ENCODE measurements around the genes ROR1 and UBE2U.

DNA sequence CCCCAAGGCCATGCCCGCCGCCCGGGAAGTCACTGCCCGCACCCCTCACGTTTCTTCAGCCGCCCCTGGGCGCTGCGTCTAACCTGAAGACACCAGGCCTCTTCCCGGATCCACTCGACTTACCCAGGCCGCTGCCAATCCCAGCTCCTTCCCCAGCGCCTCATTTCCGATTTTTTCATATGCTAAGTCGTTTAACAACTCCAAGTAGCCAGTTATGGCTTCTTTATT, 911 bp upstream of the FOXD3 start:
- RRBS = 30% methylated on average over 5 of the region's 14 CpGs

GRCh38 chr1:63323116-63323961, 972 bp downstream of the FOXD3 start:
- RRBS = 20% methylated on average over 41 of the region's 104 CpGs

DNA sequence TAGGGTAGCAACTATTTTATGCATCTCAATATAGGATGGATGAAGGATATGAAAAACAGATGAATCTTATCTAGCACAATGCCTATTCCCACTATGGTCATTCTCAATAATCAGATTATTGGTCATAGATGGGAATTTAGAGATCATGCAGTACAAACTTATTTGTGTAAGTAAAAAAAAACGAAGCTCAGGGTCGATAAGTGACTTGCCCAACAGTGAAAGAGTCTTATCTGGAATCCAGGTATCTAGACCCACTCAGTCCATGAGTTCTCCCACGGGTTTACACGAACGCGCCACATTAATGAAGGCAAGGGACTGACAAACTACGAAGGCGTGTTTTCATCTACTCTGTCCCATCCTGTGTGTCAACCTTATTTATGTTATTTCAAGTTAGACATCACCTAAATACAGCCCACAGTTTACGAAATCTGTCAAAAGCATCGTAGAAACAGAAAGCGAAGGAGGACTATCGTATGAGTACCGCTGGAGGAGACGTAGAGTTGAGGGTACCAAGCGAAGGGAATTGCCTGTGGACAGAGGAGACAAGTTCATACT, 475 bp downstream of the ITGB3BP start:
- RRBS = no CpG with 5 or more reads among the region's 15 CpGs

DNA sequence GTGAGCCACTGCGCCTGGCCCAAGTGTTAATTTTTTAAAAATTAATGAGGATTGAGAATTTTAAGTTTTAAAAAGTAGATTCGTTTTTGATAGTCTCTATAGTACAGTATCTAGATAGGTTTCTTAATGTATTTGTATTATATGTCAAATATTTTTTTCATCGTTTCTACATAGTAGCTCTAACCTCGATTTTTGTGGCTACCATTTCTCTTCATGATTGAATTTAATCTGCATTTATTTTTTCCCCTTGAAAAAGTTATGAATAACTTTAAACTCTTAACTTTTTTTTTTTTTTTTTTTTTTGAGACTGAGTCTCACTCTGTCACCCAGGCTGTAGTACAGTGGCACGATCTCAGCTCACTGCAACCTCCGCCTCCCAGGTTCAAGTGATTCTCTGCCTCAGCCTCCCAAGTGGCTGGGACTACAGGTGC, 33.0 kb upstream of the PGM1 start:
- RRBS = no CpG with 5 or more reads among the region's 6 CpGs

GRCh38 chr1:63773590-63774699, at the start of gene ROR1:
Gene ROR1 (plus strand): TSS chr1:63774017.
- RRBS = 14% methylated on average over 51 of the region's 118 CpGs

DNA sequence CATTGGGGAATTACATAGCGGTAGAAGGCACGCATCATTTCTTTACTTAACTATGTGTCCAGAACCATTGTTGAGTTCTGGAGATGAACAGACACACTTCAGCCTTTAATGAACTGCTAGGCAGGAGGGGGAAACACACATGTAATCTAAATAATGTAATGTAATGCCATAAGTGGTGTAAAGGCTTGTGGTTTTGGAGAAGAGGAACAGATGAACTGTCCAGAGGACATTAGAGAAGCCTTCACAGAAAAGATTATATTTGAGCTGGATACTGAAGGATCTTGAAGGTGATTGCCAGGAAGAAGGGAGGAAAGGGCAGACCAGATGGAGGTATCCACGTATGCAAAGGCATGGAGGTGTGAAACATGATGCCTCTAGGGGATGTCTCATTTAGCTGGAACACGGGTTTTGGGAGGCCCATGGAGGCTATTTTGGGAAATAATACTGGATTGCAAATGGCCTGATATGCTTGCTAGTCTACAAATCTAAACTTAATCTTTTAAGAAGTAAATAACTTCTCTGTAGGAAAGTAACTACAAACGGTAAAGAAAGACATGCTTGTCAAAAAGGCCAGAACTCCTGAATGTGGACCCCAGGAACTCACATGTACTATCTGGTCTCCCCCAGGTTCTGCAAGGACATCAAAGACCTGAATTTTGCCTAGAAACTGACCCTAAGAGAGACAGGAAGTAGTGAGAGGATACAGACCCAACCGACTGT, 36.7 kb downstream of the ROR1 start:
- RRBS = no CpG with 5 or more reads among the region's 6 CpGs

GRCh38 chr1:63913723-63914542, 140.1 kb downstream of the ROR1 start:
- RRBS = no CpG with 5 or more reads among the region's 10 CpGs

- RRBS = no CpG with 5 or more reads among the region's 2 CpGs
These were observed 154.8 kb downstream of the ROR1 start for GRCh38 chr1:63928687-63928955.

DNA sequence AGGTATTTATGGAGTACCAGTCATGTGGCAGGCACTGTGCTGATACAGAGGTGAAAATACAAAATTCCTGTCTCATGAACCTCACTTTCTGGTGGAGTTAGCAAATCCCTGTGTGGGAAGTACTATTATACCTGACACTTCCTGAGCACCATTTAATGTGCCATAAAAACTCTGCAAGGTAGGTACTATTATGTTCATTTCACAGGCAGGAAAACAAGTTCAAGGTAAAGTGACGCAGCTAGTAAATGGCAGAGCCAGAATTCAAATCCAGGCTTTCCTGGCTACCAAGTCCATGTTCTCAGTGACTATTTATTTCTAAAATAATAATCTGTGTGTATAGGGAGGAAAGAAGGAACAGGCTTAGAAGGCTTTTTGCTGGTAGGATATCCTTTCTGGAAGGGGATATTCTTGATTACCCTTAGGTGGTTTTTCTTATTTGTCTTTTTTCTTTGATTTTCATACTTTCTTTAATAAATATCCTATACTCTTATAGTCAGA, 182.0 kb upstream of the UBE2U start:
- RRBS = no CpG with 5 or more reads among the region's 1 CpG

DNA sequence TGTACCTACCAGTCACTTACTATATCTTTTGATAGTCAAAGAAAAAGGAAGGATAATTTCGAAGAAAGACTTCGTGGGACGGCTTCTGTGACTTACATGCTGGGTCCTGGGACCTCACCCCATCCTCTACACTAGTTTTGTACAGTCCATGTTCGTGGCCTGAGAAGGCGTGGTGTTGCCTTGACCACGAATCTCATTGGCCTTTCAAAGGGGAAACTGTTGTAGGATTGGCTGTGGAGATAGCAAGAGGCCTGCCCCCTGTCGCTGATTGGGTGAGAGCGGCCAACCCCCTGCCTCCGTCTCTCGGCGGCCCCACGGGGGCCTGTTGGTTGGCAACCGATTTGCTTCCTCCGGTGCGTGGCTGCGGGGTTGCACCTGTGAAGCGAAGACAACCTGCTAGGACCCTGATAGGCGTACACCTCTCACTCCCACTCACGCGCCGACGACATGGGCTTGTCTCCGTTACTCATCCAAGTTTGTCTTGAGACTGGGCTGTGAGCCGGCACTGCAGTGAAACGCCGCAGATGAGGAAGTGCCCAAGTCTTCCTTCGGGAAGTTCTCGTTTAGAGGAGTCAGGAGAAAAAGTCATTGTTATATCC, at the start of gene UBE2U:
Gene UBE2U, plus strand, starts transcription at position 335 of the 599 bp plus-strand sequence.
- RRBS = no CpG with 5 or more reads among the region's 28 CpGs

DNA sequence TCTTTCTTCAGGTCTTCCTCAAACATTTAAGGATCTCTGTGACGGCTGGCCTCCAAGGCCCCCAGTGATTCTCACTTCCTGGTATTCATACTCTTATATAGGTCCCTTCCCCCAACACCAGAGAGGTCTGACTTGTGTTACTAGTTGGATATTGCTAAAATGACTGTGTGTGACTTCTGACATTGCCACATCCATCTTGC, 116.9 kb downstream of the UBE2U start:
- RRBS = no CpG with 5 or more reads among the region's 1 CpG

DNA sequence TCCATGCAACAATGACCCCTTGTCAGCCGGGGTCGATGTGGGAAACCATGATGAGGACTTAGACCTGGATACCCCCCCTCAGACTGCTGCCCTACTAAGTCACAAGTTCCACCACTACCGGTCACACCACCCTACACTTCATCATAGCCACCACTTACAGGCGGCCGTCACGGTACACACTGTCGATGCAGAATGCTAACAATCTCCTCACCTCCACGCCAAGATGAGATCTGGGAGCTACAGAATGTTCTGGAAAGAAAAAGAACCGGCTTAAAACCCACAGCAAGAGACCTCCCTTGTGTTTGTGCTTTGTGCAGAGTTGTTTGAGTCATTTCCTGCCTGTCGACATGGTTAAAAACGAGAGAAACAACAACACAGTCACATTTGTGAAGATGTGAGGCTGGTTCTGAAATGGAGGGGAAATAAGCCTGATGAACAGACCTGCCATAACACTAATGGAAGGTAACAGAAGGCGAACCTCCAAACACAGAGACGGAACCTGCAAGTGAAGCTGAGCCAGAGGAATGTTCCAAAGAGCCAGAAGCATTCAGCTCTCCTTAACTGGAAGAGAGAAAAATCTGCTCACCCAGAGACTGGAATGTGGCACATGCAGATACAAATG, 53.4 kb upstream of the RAVER2 start:
- RRBS = 33% methylated on average over 3 of the region's 13 CpGs

DNA sequence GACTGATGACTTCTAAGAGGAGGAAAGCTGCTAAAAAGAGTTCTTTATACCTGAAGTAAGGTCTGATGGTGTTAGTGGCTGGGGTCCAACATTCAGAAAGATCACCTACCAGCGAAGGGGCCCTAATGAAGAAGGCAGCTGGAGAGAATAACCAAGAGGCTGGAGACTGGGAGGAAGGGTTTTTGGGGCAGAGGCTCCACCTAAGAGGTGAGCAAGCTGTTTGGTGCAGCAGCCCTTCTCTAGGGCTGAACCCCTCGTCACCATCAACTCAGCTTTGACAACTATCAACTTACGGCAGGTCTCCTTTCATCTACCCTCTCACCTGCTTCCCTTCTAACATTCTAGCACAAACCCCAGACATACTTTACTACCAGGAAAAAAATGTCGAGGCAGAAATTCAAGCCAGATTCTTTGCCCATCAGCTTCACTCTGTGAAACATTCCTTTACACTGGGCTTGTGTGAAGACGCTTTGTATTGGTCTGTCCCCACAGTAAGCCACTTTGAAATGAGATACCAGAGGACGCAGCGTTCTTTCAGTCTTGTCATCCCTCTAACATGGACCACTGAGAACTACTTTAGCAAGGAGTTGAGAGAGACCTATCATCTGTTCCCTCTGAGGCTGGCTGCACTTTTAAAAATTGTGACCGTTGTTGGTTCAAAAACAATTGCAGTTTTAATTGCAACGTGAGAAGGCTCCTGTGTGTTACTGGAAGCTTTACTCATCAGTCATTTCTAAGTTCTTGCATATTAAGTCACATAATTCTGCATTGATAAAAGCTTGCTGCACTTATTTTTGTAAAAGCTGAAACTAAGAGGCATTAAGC, 84.7 kb downstream of the RAVER2 start:
- RRBS = no CpG with 5 or more reads among the region's 9 CpGs

- RRBS = no CpG with 5 or more reads among the region's 7 CpGs
These were observed 99.7 kb downstream of the RAVER2 start for GRCh38 chr1:64844623-64845021.

DNA sequence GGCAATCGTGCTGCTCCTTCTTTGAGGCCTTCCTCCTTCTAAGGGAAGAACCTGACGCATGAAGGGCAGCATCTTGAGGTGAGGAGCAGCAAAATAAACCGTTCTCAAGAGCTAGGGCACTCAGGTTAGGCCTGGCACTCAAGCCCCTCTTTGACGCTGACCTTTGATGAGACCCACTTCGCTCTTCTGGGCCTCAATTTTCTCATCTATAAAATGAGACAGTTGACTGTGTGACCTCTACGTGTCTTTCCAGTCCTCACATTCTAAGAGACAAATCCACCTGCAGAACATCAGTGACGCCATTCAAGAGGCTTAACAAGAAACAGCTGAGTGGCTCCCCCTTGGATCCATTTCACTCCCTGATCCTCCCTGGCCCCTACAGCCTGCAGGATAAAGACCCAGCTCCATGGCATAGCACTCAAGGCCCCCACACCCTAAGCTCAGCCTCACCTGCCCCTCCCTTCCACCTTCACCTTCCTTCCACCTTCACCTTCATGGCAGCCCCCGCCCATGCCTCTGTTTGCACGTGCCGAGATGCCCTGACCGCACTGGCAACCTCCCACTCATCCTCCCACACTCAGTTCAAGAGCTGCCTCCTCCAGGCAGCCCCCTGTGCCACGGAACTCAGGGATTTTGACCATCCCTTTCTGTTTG, 109.6 kb downstream of the RAVER2 start:
- RRBS = no CpG with 5 or more reads among the region's 12 CpGs

GRCh38 chr1:64863865-64864533, 102.3 kb downstream of the JAK1 start:
- RRBS = no CpG with 5 or more reads among the region's 10 CpGs

- RRBS = no CpG with 5 or more reads among the region's 2 CpGs
These were observed 40.8 kb downstream of the JAK1 start for GRCh38 chr1:64925593-64925821.

DNA sequence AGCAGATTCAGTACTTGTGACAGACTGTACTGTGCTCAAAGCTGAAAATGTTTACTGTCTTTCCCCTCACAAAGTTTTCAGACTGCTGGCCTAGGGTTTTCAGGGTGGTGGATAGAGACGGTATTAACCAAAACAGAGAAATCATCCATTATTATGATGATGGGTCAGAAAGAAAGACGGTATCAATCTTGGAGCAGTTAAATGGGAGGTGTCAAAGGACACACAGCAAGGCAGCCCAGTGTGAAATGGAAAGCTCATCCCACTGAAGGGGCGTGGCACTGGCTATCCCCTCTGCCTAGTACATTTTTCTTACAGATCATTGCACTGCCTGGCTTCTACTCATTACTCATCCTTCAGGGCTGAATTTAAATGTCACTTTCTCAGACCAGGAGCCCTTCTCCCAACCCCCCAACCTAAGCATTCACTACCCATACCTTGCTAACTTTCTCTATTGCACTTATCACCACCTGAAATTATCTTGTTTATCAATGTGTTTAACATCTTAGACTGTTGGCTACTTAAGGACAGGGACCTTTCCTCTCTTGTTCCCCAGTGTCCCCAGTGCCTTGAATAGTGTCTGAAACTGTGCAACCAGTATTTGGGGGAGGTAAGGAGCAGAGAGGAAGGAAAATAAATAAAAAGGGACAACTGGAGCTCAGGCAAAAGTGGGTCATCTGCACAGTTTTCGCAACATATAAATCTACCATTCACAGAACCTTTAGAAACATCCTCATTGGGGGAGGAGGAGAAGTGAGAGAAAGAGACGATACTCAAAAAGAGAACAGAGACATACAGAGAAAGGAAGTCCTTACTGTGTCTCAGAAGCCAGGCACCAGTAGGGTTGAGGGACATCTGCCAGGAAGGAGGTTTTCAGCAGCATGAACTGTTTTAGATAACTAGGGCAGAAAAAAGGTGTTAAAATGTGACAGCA, 10.0 kb downstream of the JAK1 start:
- RRBS = no CpG with 5 or more reads among the region's 5 CpGs

DNA sequence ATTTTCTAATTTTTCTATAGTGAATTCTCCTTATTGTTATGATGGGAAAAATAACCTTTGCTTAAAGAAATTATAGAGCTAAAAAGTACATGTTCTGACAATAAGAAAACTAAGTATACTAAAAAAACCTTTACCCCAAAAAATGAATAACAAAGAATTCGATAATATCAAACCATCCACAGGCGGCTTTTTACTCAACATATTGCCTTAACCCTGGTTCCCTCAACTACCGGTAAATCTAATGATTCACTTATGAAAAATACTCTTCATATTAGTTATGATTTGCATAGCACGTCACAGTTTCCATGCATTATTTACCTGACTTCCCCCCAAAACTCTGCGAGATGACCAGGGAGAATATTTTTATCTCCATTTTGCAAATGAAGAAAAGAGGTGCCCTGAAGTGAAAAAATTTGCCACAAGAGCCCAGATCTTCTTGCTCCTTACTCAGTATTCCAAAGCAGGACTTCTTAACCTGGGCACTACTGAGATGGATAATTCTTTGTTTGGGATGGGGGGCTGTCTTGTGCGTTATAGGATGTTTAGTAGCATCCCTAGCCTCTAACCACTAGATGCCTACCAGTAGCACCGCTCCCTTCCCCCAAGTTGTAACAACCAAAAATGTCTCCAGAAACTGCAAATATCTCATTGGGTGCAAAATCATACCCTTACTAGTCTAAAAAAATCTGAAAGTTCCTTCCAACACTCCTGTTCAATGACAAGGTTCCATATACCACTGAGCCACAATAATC, 2.8 kb downstream of the JAK1 start:
- RRBS = no CpG with 5 or more reads among the region's 7 CpGs

DNA sequence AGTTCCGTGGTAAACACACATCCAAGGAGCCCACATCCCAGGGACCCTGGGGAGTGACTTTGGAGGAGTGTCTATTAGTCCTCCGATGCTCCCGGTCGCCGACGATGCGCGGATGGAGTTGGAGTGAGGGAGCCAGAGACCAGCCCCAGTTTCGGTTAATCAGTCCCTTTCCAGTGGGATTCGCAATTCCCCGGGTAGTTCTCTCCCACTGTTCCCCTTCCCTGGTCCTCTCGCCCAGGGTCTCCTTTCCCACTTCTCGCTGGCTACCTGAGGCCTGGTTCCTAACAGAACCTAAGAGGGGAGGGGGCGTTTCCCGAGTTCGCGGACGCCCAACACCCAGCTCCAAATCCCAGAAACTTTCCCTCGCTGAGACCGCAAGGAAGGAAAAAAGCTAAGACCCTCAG, 881 bp downstream of the JAK1 start:
- RRBS = 12% methylated on average over 8 of the region's 20 CpGs